ENCODE data around the genes ZNF45 and ZNF284.

DNA sequence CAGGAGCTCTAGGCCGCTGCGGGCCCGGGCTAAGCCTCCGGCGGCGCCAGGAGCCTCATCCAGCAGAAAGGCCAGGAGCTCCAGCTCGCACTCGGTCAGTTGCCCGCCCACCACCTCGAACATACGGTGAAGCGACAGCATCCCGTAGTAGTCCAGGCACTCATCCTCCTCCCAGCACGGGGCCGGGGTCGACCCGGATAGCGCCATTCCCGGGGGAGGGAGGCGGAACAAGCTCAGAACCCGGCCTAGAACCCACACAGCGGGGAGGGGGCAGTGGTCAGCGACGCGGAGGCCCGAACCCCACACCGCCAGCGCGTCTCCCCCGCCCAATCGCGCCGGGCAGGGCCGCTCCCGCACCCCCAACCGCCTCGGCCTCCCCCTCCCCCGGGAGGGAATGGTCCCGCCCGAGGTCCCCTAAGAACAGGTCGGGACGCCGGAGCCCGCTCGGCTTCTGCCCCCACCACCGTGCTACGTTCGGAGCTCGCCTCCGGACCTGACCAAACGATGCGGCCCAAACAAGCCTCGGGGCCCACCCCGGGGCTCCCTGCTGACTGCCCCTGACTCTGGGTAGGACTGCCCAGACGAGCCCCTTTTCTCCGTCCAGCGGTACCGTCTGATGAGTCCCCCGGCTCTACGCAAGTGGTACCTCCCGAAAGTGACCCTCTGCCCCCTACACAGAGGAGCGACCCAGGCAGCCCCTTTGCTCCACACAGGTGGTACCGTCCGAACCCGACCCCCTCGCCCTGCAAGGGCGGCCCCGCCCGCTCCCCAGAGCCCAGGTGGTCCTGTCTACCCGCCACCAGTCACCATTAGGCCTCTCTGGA is 464 bp downstream of the DEDD2 start:
- PRO-cap: bidirectional peak, plus-strand start at position 450 of the sequence, minus-strand start at position 123 of the sequence
- RRBS, 2 experiments: 1 to 2% methylated on average over 34 of the region's 70 CpGs

DNA sequence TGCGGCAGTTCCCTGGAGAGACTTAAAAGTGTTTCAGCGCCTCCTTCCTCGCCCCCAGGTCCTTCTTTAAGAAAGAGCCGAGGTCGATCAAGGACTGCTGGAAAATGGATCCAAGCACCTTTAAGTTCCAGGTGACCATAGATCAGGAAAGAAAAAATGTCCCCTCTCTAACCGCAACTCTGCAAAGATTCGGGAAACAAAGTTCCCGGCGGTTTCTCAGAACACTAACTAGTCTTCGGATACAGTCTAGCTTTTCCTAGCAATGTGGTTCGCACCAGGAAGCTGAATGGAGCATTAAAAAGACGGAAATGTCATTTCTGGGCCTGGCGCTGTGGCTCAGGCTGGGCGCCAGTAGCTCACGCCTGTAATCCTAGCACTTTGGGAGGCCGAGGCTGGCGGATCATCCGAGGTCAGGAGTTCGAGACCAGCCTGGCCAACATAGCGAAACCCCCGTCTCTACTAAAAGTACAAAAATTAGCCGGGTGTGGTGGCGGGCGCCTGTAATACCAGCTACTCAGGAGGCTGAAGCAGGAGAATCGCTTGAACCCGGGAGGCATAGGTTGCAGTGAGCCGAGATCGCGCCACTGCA is 1.1 kb upstream of the GSK3A start:
- PRO-cap: no peak
- RRBS, 2 experiments: no CpG with 5 or more reads among the region's 29 CpGs

GRCh38 chr19:42252774-42252954 is 2.3 kb downstream of the ERF start:
- PRO-cap: no peak
- RRBS, 2 experiments: no CpG with 5 or more reads among the region's 6 CpGs

GRCh38 chr19:42284140-42285124 is 15.4 kb downstream of the CIC start:
- PRO-cap: bidirectional peak, plus-strand start at chr19:42284617, minus-strand start at chr19:42284253
- RRBS, 2 experiments: 1 to 2% methylated on average over 43 of the region's 116 CpGs

DNA sequence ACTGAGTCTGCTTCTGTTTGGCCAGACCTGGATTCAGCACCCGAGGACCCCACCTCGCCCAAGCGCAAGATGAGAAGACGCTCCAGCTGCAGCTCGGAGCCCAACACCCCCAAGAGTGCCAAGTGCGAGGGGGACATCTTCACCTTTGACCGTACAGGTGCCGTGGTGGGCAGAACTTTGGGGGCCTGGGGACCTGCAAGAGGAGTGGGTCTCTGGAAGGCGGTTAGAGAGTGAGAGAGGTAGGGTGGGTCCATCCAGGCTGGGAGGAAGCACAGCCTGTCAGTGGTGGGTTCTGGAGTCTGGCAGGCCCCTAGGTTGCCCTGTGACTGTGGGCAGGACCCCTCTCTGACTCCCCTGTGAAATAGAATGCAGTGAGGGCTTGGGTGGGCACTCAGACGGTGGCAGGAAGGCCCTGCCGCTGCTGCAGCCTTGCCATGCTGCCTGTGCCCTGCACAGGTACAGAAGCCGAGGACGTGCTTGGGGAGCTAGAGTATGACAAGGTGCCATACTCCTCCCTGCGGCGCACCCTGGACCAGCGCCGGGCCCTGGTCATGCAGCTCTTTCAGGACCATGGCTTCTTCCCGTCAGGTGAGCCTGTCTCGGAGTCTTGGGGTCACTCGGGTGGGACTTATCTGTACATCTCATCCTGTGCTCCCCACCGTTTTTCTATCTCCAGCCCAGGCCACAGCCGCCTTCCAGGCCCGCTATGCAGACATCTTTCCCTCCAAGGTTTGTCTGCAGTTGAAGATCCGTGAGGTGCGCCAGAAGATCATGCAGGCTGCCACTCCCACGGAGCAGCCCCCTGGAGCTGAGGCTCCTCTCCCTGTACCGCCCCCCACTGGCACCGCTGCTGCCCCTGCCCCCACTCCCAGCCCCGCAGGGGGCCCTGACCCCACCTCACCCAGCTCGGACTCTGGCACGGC is 7.5 kb upstream of the PRR19 start:
- PRO-cap: no peak
- RRBS, 2 experiments: no CpG with 5 or more reads among the region's 31 CpGs

DNA sequence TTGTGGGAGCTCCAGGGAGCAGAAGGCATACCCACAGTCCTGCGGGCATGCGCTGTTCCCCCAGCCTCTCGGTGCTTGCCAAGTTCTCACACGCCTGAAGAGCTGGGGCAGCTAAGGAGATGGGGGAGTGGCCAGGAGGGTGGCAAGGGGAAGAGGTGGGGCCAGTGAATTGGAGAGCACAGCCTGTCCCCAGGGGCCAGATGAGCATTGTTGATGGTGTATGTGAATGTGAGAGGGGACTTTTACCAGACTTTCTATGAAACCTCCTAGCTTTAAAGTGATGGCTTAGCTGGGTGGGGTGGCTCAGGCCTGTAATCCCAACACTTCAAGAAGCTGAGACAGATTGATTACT is 24.9 kb downstream of the CNFN start:
- PRO-cap: no peak
- RRBS, 2 experiments: no CpG with 5 or more reads among the region's 4 CpGs

- PRO-cap: bidirectional peak, plus-strand start at chr19:42397174, minus-strand start at chr19:42396909; unidirectional peak, plus-strand start at chr19:42397385; bidirectional peak, plus-strand start at chr19:42397642, minus-strand start at chr19:42397458; unidirectional peak, minus-strand start at chr19:42397906
- RRBS, 2 experiments: under 1% methylated on average over 9 to 11 of the region's 45 CpGs
These were observed 7.3 kb upstream of the CNFN start for GRCh38 chr19:42397007-42398284.

DNA sequence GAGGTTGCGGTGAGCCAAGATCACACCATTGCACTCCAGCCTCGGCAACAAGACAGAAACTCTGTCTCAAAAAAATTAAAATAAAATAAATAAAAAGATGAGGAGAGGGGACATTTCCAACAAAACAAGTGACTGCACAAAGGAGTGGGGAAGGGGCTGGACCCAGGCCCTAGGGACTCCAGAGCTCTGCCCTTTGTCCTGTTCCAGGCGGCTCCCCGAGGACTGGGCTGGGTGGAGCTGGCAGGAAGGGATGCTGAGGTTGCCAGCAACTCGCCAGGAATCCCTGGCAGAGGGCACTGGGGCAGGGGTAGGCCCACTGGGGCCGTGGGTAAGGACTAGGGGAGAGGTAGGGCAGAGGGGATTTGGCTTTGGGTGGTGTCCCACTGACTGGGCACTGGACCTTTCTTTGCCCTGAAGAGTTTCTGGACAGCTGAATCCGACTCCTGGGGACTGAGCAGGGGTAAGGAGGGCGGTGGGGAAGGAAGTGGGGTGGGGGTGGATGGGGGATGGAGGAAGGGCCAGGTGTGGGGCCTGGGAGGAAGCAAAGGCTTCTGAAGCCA is 7.9 kb downstream of the LIPE start:
- PRO-cap: no peak
- RRBS, 2 experiments: no CpG with 5 or more reads among the region's 8 CpGs

GRCh38 chr19:42440737-42441664 is 1.7 kb downstream of the CXCL17 start:
- PRO-cap: no peak
- RRBS, 2 experiments: no CpG with 5 or more reads among the region's 7 CpGs

DNA sequence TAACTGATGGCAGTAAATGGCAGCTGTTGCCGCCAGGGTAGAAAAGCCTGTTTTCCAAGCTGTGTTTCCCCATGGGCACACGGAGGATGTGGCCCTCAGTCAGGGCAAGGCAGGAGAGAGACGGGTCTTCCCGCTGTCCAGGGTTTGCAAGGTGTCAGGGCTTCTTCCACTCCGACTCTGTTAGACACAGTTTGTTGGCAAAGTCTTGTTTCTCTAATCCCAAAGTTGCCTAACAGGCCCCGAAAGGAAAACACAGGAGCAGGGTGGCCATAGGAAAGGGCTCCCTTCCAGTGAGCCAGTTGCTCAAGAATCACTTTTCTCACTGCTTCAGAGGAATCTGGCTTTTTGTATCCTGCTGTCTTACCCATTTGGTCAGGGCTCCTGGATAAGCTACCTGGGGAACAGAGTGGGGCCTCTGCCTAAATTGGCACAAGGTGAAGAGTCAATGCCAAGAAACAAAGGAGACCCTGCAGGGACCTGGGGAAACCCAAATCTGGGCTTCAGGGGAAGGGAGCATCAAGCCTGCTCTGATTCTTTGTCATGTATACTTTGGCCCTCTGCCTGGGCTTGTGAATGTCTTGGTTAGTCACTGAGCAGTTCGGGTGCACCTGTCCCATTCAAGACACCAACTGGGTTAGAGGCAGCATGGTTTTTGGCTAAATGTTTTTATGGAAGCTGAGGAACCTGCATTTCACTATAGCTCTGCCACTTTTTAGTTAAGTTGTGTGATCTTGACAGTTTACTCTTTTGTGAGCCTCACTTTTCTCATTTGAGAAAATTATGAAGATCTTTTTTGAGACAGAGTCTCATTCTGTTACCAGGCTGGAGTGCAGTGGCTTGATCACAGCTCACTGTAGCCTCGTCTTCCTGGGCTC is 29.1 kb upstream of the CXCL17 start:
- PRO-cap: no peak
- RRBS, 2 experiments: no CpG with 5 or more reads among the region's 8 CpGs

GRCh38 chr19:42494255-42494907 is 33.9 kb downstream of the CEACAM1 start:
- PRO-cap: no peak
- RRBS, 2 experiments: no CpG with 5 or more reads among the region's 4 CpGs

DNA sequence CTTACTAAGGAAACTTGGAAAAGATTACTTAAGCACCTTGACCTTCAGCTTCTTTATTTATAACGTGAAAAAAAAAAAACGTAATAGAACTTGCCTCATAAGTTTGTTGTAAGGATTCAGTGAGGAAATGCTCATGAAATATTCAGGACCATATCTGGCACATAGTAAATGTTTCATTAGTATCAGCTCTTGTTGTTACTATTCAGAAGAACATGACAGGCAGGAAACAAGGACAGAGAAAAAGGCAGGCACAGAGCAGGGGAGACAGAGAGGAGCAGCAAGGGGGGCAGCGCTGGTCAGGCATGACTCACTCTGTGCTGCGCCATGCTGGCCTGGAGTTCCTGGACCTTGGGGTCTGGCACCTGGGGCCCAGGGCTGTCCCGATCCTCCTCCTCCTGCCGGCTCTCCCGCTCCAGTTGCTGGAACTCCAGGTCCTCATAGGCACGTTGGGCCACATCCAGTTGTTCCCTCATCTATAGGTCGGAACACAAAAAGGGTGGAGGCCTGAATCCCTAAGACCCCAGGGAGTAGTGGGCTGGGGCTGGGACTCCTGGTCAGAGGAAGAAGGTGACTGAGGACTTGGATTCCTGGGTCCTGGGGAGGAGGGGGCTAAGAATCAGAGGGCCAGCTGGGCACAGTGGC is 7.6 kb downstream of the PHLDB3 start:
- PRO-cap: no peak
- RRBS, 2 experiments: no CpG with 5 or more reads among the region's 9 CpGs

DNA sequence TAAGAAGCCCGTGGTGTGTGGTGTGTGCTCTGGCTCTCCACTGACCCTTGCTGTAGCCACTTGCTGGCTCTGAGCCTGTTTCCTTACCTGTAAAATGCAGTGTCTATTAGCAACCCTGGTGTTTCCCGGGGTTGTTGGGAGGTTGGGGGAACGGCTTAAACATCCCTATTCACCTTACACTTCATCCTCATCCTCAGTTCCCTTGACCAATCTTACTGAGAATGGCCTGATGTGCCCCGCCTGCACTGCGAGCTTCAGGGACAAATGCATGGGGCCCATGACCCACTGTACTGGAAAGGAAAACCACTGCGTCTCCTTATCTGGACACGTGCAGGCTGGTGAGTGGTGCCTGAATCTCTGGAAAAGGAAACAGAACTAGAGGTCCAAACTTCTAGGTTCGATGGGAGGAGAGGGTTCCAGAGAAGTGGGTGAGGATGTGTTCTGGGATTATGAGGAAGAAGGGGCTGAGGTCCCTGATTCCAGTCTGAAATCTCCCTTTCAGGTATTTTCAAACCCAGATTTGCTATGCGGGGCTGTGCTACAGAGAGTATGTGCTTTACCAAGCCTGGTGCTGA is 5.9 kb downstream of the PINLYP start:
- PRO-cap: no peak
- RRBS, 2 experiments: no CpG with 5 or more reads among the region's 9 CpGs

DNA sequence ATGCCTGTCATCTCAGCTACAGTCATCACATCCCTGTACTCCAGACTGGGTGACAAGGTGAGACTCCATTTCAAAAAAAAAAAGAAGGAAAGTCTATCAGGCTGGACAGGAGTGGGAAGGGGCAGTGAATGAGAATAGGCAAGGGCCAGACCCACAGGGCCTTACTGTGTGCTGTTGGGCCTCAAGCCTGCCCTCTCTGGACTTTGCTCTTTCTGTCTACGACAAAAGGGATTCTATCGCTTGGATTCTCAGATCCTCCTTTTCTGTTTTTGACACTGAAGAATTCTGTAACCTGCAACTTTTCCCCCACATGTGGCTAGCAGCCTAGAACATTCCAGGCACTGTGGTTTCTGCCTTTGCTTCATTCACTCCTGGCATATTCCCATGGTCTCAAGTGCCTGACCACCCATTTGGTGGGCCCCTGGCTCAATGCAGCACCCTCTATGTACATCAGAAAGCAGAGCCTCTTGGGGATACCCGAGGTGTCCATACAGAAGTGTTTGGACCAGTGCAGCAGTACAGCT is 5.7 kb downstream of the IRGQ start:
- PRO-cap: no peak
- RRBS, 2 experiments: no CpG with 5 or more reads among the region's 3 CpGs

GRCh38 chr19:43590745-43591455 is 5.0 kb downstream of the IRGQ start:
- PRO-cap: no peak
- RRBS, 2 experiments: no CpG with 5 or more reads among the region's 6 CpGs

- PRO-cap: no peak
- RRBS, 2 experiments: no CpG with 5 or more reads among the region's 43 CpGs
These were observed 3.9 kb downstream of the IRGQ start for GRCh38 chr19:43592020-43592548.

DNA sequence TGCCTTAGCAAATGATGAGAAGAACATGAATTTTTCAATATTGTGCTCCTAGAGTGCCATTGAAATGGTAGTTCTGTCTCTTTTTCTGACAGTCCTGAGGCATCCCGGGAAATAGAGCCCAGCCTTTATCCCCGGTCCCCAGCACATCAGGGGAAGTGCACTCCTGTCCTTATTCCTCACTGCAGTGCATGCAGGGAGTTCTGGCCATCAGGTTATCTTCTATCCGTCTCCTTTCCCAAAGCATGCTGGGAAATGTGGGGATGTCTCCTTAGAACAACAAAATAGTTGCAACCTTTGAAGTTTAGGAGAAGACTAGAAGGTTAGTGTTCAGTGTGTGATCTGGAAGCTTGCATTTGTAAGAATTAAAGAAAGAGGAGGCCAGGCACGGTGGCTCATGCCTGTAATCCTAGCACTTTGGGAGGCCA is 7.5 kb upstream of the CADM4 start:
- PRO-cap: no peak
- RRBS, 2 experiments: no CpG with 5 or more reads among the region's 4 CpGs

DNA sequence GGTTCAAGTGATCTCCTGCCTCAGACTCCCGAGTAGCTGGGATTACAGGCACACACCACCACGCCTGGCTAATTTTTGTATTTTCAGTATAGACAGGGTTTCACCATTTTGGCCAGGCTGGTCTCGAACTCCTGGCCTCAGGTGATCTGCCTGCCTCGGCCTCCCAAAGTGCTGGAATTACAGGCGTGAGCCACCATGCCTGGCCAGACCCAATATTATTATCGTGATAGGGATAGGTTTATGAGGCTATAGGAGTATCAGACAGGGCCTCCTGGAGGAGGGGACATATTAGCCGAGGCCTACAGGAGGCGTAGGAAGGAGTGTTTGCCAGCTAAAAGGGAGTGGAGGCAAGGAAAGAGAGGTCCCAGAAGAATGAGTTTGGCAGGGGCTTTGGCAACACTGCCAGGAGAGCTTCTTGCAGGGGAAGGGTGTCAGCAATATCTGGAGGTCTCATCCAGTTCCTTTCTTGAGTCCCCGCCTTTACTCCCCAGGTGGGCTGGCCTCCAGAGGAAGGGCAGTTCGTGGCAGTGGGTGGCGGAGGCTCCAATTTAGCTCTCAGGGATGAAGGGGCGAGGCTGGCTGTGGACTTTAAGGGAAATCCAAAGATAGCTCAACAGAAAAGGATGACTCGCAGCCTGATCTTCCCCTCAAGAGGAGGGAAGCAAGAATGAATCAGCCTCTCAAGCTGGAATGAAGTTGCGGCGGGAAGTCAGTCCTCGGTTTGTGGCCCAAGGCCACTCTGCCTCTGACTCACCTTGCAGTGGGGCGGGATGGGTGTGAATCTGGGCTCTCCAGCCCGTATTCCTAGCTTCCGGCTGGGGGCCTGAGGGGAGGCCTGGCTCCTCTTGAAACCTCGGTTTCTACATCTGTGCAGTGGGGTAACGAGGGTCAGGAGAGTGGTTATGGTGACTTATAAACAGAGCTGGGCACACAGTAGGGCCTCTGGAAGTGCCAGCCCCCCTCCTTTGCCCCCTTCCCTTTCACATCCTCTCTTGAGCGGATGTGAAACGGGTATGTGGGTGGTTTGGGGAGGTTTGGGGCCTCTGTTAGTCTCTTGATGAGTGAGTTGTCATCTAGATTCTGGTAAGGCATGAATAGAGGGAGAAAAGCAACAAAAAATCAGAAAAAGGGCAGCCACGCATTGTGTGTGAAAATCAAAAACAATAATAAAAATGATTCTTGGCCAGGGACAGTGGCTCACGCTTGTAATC is 10.3 kb upstream of the SMG9 start:
- PRO-cap: no peak
- RRBS, 2 experiments: no CpG with 5 or more reads among the region's 25 CpGs

DNA sequence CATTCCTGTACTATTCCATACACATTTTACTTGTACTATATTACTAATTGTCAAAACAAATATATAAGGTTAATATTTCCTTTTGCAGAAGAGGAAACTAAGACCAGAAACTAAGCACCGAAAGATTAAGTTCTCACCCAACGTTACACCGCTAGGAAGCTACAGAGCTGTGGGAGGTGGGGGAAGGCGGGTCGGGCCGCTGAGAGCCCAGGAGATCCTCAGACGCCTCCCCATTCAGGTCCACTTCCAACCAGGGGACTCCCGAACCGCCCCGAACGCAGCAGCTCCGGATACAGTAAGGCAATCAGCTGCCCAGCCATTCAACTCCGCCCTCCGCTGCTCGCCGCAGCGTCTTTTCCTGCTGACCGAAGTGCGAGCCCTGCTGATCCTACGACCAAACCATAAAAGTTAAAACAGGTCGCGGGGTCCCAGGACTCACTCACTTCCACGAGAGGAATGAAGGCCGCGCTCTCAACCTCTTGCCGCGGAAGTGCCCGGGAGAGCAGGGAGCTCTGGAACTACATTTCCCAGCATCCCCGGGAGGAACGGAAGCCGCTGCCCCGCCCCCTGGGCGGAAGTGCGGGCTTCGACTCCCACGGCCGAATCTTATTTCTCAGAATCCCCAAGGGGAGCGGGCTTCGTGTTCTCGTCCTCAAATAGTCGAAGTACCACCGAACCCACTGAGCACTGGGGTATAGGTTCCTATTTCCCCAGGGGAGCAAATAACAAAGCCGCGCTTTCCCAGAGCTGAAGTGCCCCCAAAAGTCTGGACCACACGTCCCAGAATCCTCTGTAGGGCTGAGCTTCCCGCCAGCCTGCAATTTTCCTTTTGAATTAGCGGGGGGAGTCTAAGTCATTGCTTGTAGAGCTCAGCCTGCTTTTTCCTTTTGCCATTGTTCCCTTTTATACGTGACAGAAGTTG is at the start of gene ZNF45:
Gene ZNF45, minus strand, starts transcription at position 496 of the 922 bp plus-strand sequence.
- PRO-cap: unidirectional peak, plus-strand start at position 243 of the sequence; bidirectional peak, plus-strand start at position 613 of the sequence, minus-strand start at position 458 of the sequence; bidirectional peak, plus-strand start at position 832 of the sequence, minus-strand start at position 819 of the sequence
- RRBS, 2 experiments: 8 to 13% methylated on average over 1 of the region's 48 CpGs

DNA sequence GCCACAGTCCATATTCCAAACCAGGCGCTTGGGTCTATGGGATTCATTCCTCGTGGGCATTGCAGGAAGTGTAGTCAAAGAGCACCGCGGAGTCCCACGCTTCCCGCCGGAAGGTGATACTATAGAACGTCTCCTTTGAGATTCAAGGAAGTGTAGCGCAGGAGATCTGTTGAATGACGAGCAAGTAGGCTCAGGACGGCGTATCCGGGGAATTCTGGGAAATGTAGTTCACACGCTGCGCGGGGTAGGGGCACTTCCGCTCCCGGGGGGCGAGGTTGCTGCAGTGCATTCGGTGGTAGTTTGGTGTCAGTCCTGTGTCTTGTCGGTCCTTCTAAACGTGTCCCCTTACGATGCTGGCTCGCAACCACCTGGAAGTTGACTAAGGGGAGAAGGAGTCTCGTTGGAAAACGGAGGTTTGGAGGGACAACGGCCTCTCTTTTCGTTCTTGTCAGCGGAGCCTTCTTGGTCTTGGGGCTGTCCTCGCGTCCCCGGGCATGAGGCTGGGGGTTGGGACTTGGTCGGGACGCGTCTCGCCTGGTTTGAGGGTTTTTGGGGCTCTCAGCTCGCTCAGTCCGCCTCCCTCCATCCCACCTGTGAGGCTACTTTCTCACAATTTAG is at the start of gene ZNF284:
Gene ZNF284, plus strand, starts transcription at position 281 of the 618 bp plus-strand sequence.
- PRO-cap: bidirectional peak, plus-strand start at position 253 of the sequence, minus-strand start at position 115 of the sequence
- RRBS, 2 experiments: 1% methylated on average over 11 of the region's 38 CpGs